Colic lymph node (tissue), 1 donor: ENCODE measurements around a stretch of chr6.

DNA sequence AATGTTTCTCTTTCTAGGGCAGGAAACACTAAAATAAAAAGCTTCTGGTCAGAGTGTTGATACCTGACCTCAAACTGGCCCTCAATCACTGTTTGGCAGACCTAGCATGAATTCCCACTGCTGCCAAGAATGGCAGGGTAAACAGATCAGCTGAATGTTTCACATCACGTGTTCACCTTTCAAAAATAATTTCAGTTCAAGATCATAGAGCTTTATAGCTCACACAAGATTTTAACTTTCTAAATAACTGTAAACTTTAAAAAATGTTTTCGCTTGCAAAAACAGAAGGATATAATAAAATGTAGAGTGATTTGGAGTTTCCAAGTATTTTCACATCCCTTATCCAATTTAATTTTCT is 2.9 kb downstream of the MPC1 start:
- PRO-cap: no peak

- PRO-cap: no peak
These were observed 33.2 kb upstream of the MPC1 start for GRCh38 chr6:166415921-166416363.

- PRO-cap: no peak
These were observed 11.3 kb downstream of the RAMACL start for GRCh38 chr6:166575196-166575571.

DNA sequence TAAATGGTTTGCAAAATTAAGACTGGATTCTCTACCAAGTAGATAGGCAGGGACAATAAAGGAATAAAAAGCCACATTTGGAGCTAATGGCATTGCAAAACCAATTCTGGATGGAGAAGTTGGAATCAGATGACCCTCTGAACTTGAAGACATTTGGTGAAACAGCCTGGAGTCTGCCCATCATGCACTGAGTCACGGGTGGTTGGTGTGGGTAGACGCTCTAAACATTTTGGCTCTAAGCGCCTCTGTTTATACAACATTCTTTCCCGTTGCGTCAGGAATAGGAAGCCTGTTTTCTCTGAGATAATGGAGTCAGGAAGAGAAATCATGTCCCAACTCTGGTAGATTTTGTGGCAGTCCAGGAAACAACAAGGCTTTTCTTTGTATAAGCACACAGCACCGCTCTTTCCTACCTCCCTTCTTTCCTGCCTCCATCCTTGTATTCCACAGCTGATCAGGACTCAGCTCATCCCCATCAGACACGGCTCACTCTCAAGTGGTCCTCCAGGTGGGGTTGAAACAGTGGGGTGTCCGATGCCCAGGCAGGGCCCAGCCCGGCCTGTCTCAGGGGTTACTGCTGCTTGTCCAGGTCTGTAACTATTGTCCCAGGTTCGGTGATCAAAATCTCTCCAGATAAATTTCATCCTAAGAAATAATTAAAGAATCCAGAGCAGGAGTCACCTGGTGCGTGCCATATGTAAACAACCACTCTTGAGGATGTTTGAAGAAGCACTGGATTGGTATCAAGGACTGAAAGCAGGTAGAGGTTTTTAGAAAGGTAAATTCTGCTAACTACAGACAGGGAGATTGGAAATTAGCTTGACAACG is 12.1 kb upstream of the RAMACL start:
- PRO-cap: no peak

DNA sequence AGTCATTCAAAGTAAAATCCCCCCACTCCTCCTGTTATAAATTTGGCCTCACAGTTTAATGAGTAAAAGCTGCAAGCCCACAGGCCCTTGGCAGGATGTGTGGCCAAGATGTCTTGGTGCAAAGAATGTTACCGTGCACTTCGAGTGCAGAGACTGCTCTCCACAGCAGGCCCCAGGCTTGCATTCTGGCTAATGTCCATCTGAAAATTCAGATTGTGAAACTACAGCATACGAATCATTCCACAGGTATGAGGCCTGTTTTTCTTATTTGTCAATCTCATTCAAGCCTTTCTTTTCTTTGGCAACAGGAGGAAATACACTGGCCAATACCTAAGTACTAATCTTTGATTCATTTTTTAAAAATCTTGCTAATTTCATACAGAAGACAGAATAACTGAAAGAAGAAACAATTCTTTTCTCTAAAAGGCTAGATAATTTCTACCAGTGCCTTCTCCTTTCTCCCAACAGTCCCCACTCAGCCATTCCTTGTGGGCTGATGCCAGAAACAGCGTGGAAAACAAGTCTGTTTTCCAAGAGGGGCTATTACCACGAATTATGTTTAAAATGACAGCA is 7.0 kb downstream of the RPS6KA2 start:
- PRO-cap: no peak

- PRO-cap: no peak
These were observed 29.0 kb downstream of the RNASET2 start for GRCh38 chr6:166927304-166927784.

DNA sequence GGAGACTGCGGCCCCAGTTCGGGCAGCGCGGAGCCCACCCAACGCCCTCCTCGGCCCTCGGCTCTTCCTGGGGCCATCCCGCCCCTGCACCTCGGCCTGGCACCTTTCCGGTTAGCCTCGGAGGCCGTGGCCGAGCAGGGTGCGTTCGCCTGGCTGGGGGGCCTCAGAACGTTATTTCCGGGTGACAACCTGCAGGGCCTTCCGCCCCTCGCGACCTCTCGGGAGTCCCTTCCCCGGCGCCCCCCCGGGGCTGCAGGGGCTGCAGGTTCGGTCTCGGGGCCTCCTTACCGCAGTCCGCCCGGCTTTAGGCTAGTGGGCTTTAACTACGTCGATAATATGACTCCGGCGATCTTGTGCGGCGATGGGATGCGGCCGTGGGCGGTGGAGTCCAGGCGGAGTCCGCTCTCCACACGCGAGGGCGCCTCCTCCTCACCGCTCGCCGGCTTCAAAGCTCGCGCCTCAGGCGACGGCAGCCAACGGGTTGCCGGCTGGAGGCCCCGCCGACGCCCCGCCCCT is 509 bp upstream of the CEP43 start:
- PRO-cap: bidirectional peak, plus-strand start outside the sequence, minus-strand start at position 447 of the sequence

DNA sequence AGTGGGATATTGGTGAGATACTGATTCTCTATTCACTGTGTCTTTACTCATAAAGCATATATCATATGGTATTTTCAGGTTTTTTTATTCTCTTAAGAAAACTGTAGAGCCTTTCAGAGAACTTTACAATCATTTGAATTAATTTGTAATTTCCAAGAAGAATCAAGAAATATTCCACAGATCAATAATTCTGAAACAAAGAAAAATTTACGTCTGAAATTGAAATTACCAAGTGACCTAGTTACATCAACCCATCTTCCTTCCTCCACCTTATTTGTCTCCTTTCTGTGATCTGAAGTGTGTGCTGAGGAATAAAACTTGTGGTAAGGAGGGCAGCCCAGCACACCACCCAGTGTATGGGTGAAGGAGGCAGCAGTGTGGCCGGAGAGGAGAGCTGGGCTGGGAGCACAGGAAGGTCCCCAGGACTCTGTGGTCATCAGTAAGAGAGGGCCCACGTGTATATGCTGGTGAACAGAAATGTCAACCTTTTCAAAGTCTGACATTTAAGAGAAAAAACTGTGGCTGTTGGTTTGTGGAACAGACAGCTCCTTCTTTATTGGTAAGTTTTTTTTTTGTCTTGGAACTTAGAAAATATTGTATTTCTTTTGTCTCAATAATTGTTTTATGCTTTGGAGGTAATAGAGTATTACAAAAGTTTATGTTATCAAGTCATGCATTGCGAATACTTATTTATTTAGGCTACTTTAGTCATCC is 11.3 kb upstream of the CCR6 start:
- PRO-cap: unidirectional peak, plus-strand start at position 352 of the sequence

- PRO-cap: no peak
These were observed 6.9 kb upstream of the CCR6 start for GRCh38 chr6:167115856-167116568.

DNA sequence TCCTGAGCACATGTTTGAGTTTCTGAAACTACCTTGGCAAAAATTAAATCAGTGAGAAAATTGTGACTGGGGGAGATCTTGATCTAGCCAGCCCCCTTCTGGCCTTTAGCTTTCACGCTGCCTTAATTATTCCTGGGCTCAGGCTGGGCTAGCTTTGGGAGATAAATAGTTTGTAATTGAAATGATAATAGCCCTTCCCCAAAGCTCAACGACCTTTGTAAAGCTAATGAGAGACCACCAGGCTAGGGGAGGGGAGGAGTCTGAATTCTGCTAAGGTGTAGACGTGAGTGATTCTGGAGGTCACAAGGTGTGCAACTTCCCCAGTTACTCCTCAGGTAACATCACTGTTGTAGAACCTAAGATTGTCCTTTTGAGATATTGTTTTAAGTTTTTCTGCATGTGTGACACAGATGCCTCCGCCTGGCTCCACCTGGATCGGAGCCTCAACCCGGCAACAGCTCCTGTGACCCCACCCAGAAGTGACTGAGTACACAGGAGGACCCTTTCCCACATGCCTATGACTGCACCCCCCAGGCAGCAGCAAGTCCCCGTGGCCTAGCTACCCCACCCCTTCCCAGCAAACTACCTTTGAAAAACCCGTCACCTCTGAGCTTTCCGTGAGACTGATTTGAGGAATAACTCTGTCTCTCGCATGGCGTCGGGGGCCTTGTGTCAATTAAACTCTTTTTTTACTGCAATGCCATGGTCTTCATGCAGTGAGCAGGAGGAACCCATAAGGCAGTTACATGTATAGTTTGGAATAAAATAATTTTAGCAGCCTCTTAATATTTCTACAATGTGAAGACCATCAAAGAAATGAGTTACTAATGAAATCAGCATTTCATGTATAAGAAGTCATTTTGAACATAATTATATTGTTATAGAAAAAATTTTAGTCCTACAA is 5.9 kb upstream of the GPR31 start:
- PRO-cap: no peak

DNA sequence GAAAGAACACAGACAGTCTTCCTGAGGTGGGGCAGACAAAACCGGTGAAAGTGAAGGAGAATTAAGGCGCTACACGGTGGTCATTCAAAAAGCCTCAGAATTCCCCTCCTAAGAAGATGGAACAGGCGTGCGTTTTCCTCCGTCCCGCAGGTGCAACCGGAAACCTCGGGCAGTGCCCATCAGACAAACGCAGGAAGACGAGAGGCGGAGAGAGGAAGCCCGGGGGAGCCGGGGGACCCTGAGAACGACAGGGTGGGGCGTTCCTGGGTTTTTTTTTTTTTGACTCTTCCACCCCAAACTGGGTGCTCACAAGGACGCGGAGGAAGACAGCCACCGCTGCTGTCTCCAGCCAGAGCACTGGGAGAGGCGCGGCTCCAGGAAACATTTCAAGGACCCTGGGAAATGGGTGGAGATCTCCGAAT is 25.4 kb downstream of the TTLL2 start:
- PRO-cap: no peak

- PRO-cap: no peak
These were observed 99.1 kb downstream of the TTLL2 start for GRCh38 chr6:167423924-167424537.

DNA sequence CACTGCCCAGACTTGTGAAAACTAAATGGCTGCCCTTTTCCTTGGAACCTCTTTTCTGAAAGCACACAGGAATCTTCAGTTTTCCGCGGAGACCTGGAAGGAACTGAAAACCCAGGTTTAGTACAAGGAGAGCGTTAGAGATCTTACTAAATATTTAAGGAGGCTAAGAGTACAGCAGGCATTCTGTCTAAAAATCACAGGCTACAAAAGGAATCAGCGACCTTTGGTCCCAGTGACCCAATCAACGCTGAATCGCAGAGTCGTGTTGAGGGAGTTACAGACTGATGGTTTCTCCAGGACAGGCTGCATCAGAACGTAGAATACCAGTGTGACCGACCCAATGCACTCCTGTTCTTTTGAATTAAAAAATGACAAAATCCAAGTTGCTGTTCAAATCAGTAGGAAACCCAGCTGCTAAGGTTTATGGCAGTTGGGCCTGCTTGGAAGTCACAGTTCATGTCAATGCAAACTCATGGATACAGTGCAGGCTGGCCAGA is 155.9 kb upstream of the AFDN start:
- PRO-cap: no peak

GRCh38 chr6:167698929-167700185 is 127.4 kb upstream of the AFDN start:
- PRO-cap: bidirectional peak, plus-strand start at chr6:167699700, minus-strand start at chr6:167699618

DNA sequence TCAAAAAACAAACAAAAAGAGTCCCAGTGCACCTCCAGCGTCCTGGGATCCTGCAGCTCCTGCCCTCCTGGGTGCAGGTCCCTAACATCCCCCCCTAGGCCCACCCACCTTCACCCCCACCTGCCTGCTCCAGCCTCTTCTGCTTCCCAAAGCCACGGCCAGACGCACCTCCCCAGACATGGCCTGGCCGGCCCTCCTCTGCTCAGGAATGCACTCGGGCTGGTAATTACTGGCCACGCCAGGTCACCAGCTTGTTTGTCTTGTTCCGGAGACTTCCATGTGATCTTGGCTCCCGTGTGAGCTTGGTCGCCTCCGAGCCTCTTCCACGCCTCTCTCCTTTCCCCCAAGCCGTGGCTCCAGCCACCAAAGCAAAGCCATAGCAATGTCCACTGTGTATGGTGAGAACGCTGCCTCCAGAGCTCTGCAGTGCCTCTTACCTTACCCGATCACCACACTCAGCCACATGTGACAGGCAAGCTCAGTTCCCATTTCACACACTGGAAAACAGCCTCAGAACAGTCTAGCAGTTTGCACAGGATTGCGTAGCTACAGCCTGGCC is 48.2 kb upstream of the AFDN start:
- PRO-cap: no peak

DNA sequence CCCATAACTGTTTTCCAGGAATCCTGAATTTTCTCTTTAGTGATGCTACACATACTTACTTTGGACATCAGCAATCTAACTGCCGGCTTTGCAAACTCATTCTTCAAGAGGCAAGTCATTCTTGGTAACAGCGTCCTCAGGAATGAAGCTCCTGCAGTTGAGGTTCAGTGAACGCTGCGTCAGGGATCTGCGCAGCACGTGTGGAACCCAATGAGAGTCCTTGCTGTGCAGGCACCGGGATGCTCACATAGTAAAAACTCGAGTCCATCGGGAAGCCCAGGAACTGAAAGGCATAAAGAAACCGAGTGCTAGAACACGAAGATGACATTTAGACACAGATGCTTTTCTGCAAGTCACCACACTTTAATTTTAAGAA is 2.2 kb upstream of the AFDN start:
- PRO-cap: no peak

GRCh38 chr6:167881182-167882489 is 54.9 kb downstream of the AFDN start:
- PRO-cap: no peak

- PRO-cap: no peak
These were observed 39.8 kb downstream of the KIF25 start for GRCh38 chr6:168037089-168037808.

- PRO-cap: no peak
These were observed 21.8 kb downstream of the FRMD1 start for GRCh38 chr6:168057326-168057541.

GRCh38 chr6:168059029-168059341 is 20.0 kb downstream of the FRMD1 start:
- PRO-cap: no peak